Endometrial microvascular endothelial cells (primary cell): ENCODE data around the gene FAP.

DNA sequence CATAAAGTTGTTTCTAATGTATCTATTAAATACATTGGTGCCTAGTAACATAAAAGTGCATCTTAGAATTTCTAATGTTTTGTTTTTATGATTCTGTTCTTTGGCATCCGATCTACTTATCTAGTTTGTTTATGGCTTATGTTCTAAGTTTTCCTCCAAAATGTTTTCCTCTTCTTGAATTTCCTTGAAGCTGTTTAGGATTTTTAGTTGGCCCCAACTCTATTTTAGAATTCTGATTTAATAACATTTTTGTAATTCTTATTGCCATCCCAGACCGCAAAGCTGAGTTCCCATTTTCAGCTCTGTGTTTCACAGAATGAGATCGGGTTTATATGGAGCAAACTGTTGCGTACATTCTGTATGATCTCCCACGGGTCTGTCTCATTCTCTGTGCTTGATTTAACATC lies 59.3 kb downstream of the DPP4 start:
- RAMPAGE, long total RNA, result no peak

DNA sequence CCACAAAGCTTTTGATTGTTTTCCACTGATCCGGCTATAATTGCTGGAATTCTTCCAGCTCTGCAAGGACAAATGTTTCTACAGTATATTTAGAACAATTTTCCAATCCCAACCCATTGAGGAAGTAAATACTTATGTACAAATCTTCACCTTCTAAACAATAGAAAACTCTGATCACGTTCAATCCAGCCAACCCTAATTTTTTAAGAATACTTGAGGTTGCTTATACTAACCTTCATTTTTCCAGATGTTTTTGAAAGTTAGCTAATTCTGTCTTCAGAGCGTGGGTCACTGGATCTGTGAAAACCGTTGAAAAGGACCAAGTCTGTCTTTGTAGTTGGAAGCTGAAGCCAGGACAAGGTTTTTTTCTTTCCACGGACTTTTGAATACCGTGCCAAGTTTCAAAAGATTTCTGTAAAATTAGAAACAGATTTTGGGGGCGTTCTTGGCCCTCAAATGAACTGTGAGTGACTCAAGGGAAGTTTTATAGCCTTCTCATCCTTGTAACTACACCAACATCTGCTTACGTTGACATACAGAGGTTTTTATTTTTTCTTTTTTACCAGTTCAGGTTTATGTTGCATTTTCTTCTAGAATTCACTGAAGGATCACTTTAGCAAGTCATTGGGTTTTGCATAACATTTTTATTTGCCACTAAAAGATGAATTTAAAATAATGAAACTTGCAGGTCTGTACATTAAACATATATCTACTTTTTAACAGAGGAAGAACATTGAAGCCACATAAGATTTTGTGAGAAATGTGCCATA lies at the start of gene FAP:
TSS of gene FAP (minus strand) at position 357 of the 770 bp plus-strand sequence.
- RAMPAGE, long total RNA, result no peak

DNA sequence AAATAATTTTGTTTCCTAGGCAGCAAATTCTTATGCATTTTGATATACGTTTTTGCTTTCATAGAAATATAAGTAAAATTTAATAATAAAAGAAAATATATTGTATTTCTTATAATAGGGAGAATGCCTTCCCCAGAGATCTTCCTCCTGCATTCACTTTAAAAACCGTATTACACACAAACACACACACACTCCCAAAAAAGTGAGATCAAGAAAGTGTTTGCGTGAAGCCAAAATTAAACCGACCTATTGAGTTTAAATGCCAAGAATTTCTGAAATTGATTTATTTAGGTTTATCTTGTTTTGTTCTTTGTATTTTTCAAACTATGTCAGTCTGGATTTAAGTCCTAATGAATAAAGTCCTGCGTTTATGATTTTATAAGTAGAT lies 21.5 kb downstream of the IFIH1 start:
- RAMPAGE, long total RNA, result no peak

GRCh38 chr2:162318963-162319235 lies 415 bp upstream of the IFIH1 start:
- RAMPAGE, long total RNA, result no peak

GRCh38 chr2:162607956-162608335 lies 230.6 kb downstream of the KCNH7 start:
- RAMPAGE, long total RNA, result no peak

- RAMPAGE, long total RNA, result no peak
These were observed 307.2 kb downstream of the GRB14 start for GRCh38 chr2:164314028-164314617.

GRCh38 chr2:164514314-164515356 lies 106.6 kb downstream of the GRB14 start:
- RAMPAGE, long total RNA, result no peak

- RAMPAGE, long total RNA, result no peak
These were observed 58.3 kb downstream of the COBLL1 start for GRCh38 chr2:164783403-164783723.

- RAMPAGE, long total RNA, result no peak
These were observed 24.0 kb downstream of the COBLL1 start for GRCh38 chr2:164817423-164818154.

GRCh38 chr2:164826435-164826900 lies 15.2 kb downstream of the COBLL1 start:
- RAMPAGE, long total RNA, result no peak

DNA sequence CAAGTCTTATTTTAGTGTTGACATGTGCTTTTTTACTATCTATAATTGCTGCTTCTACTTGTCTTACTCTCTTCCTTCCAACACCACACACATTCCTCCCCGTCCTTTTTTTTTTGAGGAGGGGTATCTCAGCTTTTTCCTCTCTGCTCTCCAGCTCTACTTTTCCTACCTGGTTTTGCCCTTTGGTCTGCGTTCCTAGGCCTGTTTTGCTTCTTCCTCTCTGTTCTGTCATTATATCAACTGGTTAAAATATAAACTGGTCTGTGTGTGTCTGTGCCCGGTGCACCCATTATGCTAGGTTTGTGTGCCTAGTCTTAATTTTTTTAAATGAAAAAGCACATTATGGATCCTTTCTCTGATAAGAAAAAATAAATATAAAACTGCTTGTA lies 17.6 kb downstream of the SLC38A11 start:
- RAMPAGE, long total RNA, result no peak

DNA sequence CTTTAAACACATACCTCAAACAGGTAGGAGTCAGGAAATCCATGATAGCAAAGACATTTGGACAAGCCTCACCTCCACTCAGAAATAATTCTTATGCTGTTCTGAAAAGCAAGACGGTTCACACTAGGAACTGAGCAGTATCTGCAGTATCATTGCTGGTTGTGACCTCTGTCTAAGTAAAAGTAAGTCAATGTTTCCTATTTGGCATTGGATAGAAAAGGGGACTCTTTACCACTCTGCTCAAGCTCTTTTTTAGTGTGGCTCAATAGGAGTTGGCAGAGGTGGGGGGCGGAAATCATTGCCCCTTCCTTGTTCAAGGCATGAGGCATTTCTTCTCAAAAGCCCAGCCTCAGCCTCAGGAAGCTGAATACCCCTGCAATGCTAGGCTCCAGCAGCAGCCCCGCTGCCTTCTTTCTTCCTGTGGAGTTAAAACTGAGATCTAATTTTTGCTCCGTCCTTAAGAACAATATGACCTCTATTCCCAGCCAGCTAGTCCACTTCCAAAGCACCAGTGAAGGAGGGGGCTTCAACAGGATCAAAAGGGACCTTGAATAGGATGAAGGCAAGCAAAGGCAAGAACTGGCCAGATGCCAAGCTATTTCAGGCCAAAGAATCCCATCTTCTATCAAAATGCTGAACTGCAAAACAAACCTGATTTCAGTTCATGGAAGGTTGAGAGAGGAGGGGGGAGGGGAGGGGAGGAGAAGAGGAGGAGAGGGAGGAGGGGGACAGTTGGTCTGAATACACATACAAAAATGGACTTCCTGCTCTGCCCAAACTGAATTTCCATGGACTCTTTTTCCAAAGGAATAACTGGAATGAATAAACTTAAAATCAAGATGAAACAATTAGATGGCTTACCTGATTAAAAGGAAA lies 672 bp downstream of the SCN1A start:
- RAMPAGE, long total RNA, result no peak

- RAMPAGE, long total RNA, result no peak
These were observed 105.7 kb upstream of the B3GALT1 start for GRCh38 chr2:167186863-167187689.

DNA sequence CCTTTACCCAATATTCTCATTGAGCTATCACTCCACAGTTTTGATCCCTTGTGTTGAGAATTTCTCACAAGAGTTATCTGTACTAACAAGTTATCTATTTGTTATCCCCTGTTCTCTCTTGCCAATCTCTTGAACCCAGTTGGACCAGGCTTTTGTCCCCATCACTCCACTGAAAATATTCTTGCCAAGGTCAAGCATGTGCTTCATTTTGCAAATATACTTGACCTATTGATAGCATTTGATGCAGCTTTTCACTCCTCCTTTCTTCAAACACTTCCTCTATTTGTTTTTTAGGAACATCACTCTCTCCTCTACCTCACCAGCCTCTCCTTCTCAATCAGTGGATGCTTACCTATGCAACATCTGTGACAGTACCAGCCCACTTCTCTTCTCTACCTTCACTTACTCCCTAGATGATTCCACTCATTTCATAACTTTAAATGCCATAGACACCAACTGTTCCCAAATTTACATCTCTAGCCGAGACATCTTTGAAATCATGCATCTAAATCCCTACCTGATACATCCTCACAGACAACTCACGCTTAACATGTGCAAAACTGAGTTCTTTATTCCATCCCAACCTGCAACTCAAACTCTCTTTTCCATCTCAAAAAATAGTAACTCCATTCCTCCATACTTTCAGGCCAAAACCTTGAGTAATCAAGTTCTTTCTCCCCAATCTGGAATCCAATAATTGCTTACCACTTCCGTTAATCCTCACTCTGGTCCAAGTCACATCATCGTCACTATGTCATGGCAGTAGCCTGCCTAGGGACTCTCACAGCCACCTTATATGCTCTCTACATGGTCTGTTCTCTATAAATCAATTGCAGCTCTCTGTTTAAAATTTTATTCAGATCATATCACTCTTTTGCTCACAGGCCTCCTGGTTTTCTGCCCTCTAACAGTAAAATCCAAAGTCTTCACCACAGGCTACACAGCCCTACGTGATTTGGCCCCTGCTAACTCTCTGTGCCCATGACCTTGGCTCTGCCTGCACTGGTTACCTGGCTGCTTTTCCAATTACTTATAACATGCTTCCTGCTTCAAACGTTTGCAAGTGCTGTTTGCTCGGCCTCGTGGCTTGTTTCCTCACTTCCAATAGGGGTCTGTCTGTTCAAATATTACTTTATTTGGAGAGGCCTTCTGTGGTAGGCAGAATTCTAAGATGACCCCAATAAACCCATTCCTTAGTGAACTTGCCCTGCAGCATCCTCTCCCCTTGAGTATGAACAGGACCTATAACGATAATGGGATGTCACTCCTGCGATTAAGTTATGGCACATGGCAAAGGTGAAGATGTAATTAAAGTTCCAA lies 188.9 kb downstream of the STK39 start:
- RAMPAGE, long total RNA, result no peak

DNA sequence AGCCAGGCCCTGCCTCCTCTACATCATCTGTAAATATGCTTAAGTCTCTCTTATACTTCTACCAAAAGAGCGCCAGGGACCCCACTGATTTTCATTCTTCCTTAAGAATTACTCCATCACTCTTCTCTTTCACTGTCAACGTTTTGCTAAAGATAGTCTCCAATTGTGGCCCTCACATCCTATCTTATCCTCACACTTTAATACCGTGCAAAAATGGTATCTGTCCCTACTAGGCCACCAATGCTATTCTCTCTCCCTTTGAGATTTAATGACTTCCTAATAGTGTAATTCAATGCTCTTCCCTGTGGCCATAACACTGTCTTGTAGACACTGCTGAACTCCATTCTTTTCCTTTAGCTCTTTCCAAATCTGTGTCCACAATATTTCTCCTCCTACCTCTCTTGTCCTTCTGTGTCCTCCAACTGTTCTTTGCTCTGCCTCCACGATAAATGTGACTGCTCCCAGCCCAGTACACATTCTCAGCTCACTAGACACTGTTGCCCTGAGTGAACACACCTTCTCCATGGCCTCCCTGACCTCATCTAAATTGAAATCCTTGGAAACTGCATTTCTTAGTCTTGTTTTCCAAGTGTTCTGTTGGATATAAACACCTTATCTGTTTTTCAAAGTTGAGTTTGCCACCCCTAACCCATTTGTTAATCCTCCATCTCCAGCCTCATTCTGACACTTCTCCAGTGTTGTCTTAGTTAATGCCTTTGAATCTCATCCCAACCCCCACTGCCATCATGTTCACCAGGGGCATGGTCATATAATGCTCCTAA lies 165.0 kb downstream of the STK39 start:
- RAMPAGE, long total RNA, result no peak

DNA sequence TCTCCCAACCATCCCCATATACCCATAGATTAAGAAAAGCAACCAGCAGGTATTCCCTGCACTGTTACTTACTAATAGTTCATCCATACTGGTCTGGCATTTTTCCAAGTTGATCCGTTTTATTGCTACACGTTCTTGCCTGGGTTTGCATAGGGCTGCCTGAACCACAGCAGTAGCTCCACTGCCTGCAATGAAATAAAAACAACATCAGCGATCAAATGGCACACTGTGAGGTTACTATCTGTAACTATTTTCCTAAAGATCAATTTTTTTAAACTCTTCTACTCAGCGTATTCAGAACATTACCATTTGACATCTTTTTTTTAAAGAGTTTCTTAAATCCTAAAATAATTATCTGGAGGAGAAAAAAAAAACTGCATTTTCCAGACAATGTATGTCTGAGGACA lies 65.5 kb downstream of the STK39 start:
- RAMPAGE, long total RNA, result no peak

DNA sequence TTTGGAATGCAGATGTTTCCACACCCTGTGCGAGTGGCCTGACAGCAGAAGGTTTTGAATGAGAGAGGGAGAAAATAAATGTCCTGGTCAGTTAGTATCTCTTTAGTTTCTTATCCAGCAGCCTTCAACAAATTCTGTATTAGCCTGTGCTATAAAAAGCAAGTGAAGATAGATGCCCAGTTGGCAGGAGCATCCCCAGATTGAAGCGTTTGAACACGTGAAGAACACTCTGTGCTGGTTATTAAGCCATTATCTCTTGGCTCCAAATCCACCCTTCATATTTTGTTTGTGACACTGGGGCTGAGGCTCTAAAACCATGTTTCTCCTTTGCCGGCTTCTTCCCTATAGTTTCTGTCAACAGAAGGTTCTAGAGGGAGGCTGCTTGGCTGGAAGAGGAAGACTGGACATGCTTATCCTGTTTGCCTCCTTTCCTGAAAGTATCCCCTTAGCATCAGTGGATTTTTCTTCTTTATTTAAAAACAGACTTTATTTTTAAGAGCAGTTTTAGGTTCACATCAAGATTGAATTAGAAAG lies 70.7 kb downstream of the CERS6 start:
- RAMPAGE, long total RNA, result no peak

- RAMPAGE, long total RNA, result no peak
These were observed 96.5 kb downstream of the CERS6 start for GRCh38 chr2:168552428-168553033.

DNA sequence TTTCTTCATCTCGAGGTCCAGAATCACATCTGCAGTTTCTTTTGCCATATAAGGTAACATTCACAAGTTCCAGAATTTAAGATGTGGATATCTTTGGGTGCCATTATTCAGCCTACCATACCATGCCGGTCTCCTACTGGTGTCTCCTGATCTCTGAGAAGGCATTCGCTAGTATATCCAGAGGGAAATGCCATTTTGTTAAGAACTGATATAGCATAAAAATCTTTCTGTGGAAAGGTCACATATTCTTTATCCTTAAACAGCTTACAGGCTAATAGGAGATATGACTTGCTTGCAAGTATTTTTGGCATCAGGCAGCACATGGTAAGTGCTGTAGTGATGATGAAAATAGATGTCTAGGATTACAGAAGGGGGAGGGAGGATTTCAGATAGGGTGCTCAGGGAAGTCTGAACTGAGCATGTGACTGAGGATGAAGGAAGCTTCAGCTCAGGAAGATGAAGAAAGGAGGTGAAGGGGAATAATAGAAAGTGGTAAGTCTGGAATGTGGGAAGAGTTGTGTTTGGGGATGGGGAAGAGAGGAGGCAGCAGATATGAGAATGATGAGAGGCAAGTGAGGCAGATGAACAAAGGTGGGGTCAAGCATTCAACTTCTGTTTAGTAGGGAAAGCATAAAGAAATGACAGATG lies 158.5 kb upstream of the NOSTRIN start:
- RAMPAGE, long total RNA, result no peak

DNA sequence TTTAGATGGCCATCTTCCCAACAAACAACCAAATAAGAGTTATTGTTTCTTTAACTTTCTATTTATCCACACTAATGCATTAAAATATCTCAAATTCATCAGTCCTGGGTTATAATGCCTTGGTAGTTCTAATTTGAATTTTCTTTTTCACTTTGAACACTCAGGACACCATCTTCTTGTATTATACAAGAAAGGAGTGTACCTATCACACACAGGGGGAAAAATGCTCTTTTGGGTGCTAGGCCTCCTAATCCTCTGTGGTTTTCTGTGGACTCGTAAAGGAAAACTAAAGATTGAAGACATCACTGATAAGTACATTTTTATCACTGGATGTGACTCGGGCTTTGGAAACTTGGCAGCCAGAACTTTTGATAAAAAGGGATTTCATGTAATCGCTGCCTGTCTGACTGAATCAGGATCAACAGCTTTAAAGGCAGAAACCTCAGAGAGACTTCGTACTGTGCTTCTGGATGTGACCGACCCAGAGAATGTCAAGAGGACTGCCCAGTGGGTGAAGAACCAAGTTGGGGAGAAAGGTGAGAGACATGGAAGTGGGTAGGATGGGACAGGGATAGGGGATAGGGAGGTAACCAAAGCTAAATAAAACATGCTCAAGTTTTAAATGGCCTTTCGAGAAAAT lies 12.1 kb downstream of the DHRS9 start:
- RAMPAGE, long total RNA, result no peak